HL-60 (cell line): ENCODE data around the genes CIRBP and REEP6.

DNA sequence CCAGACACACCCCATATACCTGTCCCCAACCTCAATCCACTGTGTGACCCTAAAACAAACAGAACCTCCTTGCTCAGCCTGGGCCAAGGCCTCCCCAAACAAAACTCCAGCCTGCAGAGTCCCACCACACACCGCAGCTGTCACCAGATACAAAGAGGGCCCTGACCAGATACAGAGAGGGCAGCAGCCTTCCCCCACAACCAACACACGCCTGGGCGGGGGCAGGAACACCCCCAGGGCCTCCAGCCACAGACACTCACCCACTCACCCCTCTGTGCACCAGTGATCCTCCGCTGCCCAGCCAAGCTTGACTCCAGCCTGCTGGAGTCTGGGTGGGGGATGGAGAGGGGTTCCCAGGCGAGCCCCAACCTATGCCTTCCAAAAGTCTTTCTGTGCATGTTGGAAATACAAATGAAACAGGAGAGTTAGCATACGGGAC lies 5.9 kb upstream of the CIRBP start:
- RRBS = no CpG with 5 or more reads among the region's 6 CpGs

DNA sequence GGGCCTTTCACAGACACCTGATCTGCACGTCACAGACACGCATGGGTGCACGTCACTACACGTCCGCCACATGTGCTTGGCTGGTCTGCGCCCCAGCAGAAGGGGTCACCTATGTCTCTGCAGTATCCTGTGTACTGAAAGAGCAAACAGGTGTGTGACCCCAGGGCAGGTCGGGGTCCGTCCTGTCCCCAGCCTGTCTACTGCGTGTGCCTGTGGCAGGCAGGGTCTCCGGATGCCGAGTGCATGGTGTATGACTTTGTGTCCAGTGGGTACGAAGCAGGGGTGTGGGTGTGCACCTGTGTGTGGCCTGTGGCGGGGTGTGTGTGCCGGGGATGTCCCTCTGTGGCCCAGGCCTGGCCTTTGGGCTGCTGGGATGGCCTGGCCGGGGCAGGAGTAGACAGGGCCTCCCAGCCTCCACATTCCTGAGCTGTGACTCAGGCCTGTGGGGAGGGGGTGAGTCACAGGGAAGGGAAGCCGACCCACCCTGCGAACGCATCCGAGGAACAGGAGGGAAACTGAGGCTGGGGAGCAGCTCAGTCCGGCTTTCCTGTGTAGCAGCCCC lies 3.9 kb upstream of the CIRBP start:
- RRBS = 81% methylated on average over 5 of the region's 20 CpGs

GRCh38 chr19:1268805-1269212 lies 323 bp upstream of the CIRBP start:
- RRBS = no CpG with 5 or more reads among the region's 31 CpGs

DNA sequence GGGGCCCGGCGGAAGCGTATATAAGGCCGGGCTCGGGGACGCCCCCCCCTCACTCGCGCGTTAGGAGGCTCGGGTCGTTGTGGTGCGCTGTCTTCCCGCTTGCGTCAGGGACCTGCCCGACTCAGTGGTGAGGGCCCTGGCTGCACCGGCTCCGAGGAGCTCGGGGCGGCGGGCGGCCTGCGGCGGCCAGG lies at the start of gene CIRBP:
Gene CIRBP (plus strand): TSS at position 49 of the 191 bp plus-strand sequence.
- RRBS = 3% methylated on average over 7 of the region's 23 CpGs

DNA sequence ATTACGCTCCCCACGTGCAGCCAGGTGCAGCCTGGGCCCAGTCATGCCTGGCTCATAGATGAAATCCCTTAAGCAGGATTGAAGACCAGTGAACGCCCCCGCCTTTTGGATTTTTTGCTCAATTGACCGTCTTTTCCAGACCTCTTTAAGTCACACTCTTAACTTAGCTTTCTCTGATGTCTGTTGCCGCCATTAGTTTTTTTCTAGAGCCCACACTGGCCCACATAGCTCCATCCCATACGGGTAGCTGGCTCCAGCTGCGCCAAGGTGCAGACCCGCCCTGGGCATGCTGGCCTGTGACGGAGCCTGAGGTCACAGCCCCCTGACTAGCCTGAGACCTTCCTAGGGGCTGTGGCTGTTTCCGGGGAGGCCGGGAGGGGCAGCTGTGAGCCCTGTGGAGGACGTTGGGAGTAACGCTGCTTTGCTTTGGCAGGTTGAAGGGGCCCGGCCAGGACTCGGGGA lies 1.4 kb upstream of the FAM174C start:
- RRBS = 4% methylated on average over 4 of the region's 16 CpGs

- RRBS = 4% methylated on average over 22 of the region's 33 CpGs
Measured at GRCh38 chr19:1295654-1295962, 9.9 kb downstream of the EFNA2 start.

GRCh38 chr19:1307391-1307753 lies 21.7 kb downstream of the EFNA2 start:
- RRBS = 82% methylated on average over 4 of the region's 36 CpGs

DNA sequence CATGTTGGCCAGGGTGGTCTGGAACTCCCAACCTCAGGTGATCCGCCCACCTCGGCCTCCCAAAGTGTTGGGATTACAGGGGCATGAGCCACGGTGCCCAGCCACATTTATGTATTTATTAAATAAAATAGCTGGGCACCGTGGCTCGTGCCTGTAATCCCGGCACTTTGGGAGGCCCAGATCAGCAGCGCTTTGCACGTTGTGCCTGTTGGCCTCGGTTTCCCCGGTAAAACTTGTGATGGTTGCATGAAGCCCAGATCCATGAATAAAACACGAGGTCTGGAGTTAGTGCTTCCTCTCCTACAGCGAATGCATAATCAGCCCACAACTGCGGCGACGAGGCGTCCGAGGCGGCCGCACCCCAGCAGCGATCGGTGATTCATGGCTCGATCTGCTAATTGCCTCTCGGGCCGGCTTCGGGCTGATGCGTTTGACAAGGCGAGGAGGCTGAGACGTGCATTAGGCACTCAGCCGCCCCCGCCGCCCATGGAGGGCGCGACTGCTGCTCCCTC lies 21.1 kb upstream of the PWWP3A start:
- RRBS = 97% methylated on average over 5 of the region's 33 CpGs

GRCh38 chr19:1387653-1388347 lies 4.1 kb downstream of the NDUFS7 start:
- RRBS = 90% methylated on average over 6 of the region's 31 CpGs

DNA sequence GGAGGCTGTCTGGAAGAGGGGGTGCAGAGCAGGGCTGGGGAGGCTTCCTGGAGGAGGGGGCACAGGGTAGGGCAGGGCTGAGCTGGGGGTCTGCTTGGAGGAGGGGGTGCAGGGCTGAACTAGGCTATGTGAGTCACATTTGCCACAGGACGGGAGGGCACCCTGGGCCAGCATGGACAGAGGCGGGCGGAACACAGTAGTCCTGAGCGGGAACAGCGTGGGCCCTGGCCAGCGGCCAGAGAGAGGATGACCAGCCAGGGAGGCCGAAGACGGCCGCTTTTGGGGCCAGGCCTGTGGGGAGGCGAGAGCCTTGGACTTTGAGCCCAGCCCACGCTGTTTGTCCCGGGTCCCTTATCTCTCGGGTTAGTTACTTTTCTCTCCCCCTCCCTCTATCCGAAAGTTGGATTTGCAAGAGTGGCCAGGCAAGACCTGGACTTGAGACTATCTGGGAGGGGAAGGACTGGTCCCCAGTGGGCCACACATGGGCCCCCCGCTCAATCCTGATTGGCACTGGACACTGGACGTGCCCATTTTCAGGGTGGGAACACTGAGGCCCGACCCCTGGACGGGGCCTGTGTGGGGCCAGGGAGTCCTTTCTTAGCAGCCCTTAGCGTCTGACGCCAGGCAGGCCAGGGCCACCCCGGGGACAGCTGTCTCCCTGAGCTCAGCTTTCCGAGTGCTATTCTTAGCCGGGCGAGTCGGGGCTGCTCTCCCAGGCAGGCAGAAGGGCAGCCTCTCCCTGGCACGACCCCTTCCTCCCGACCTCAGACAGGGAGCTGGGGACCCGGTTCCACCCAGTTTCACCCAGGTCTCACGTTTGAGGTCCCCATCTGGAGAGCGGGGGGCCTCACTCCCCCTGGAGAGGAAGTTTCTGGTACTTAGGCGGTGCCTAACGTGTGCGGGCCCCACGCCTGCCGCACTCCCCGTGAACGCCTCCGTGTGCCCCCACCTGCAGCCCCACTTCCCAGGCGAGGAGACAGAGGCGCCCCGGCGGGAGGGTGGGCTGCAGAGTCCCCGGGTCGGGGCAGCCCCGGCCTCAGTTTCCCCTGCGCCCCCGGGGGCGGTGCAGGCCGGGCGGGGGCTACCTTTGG lies 786 bp downstream of the GAMT start:
- RRBS = 30% methylated on average over 10 of the region's 50 CpGs

DNA sequence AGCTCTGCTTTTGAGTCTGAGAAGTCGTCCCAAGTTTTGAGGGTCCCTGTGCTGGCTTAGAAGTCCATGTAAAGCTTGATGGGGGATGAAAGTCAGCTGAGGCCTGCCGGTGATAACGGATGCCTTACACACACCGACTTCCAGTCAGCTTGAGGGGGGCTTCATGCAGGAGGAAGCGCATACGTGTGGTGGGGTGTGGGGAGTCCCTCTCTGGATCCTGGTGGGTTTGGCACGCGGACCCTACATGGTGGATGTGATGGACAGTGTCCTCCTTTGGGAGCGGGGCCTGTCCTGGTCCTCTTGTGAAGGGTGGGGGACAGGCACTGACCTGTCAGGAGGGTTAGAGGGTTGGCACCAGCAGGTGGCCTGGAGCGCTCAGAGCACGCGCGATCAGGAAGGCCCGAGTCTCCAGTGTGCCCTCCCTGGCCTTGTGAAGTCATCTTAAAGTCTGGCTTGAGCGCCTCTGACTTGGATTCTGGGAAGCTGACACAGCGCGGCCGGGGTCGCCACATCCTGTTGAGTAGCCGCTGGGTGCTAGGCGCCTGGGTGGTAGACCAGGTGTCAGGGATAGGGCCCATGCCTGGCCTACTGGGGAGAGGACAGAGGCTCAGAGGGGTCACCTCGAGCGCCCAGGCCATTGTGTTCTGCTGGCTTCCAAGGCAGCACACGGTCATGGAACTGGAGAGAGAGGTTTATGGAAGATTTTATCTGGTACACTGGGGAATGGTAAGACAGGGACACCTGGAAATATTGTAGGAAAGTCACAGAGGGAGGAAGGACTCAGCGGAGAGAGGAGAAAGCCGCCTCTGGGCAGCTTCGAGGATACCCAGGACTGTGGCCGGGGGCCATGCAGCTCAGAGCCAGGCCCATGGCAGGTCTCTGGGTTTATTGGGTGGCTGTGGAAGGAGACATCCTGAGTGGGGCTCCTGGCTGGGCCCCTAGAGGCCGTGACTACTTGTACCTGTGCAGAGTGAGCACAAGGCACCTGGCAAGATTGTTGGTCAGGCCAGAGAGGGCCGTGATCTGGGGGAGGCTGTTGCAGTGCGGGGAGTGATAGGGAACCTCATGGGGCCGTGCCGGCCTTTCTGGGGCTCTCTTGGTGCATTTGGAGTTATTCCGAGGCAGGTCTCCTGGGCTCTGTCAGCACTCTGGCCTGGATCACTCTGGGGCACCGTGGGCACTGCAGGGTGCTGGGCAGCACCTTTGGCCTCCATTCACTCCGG lies 3.1 kb downstream of the DAZAP1 start:
- RRBS = no CpG with 5 or more reads among the region's 36 CpGs

DNA sequence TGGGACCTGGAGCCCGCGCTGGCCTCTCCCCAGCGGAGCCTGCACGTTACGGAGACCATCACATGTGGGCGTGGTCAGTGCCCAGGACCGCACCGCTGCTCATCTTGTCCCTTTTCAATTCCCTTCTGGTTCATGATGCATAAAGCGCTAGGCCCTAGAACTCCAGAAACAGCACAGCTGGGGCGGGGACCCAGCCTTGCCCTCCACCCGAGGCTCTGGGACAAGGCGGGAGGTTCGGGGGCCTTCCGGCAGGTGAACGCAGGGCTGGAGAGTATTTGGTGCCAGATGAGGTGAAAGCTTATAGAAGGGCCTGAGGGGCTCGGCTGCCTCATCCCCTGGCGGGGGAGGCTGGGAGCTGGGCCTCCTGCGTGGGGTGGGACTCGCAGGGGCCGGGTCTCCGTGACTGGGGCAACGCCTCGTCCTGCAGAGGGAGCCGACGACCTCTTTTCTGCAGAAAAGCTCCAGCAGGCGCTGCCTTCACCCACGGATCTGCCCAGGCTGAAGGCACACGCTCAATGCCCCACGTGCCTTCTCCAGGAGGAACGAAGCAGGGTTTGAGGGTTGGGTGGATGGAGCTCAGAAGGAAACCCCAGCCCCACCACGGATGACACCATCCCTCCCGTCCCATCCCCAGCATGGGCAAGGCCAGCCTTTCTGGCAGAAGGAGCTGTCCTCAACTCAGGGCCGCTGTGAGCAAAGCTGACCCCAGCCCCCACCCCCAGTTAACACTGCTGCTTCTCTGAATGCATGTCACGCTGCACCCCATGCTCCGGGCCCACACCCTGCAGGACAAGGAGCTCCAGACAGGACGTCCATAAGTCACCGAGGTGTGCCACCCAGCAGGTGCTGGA lies 7.6 kb downstream of the C19orf25 start:
- RRBS = no CpG with 5 or more reads among the region's 37 CpGs

DNA sequence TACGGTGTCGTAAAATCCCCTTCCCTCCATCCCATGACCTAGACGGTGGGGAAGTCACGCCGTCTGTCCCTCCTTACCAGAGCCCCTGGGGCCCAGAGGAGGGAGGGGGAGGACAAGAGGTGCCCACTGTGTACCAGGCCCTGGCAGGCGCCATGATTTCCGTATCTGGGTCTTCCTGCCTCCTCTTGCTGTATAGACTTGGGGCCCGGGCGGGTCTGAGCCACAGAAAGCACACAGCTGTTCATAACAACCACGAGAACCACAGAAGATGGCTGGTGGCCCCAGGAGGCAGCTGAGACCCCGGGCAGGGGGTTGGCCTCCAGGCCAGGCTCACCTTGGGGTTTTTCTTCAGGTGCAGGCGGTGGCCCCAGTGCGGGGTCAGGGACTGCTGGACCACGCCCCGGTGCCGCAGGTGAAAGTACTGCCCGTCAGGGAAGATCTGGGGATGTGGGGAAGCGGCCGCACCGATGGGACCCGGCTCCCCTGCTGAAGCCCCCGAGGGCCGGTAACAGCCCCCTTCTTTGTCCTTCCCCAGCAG lies 622 bp downstream of the PCSK4 start:
- RRBS = 36% methylated on average over 12 of the region's 23 CpGs

GRCh38 chr19:1490888-1492093 lies at the start of gene REEP6:
TSS of gene REEP6 (plus strand) at chr19:1491181.
- RRBS = 13% methylated on average over 65 of the region's 107 CpGs

GRCh38 chr19:1492319-1493078 lies 1.5 kb downstream of the REEP6 start:
- RRBS = no CpG with 5 or more reads among the region's 12 CpGs

GRCh38 chr19:1560600-1561073 lies 7.5 kb downstream of the MEX3D start:
- RRBS = no CpG with 5 or more reads among the region's 19 CpGs

- RRBS = 91% methylated on average over 7 of the region's 32 CpGs
Measured at GRCh38 chr19:1580132-1580800, 12.1 kb upstream of the MEX3D start.

- RRBS = no CpG with 5 or more reads among the region's 40 CpGs
Measured at GRCh38 chr19:1591304-1592091, 1.2 kb downstream of the MBD3 start.

- RRBS = 77% methylated on average over 4 of the region's 27 CpGs
Measured at GRCh38 chr19:1657587-1658315, 5.3 kb upstream of the TCF3 start.

- RRBS = 7% methylated on average over 60 of the region's 117 CpGs
Measured at GRCh38 chr19:1748984-1750015, 4.0 kb upstream of the ONECUT3 start.